ENCODE measurements around the gene GIMAP7.

DNA sequence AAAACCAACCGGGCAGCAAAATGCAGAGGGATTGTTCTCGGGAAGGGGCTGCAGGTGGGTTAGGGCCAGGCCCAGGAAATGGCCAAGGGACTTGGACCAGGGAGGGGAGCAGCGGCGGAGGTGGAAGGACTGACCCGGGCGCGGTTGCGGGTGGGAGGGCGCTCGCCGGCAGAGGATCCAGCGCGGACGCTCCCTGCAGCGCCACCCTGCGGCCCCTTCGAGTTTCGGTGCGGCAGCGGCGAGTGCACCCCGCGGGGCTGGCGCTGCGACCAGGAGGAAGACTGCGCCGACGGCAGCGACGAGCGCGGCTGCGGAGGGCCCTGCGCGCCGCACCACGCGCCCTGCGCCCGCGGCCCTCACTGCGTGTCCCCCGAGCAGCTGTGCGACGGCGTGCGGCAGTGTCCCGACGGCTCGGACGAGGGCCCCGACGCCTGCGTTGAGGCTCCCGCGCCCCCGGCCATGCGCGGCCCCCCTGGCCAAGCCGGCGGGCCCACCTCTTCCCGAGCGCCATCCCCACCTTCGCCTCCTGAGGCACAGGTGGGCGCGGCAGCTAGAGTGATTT lies 16.8 kb upstream of the ZNF467 start:
- PRO-cap = no peak

- PRO-cap = no peak
Measured at GRCh38 chr7:149854709-149855262, 16.6 kb downstream of the ZNF862 start.

GRCh38 chr7:149855263-149855826 lies 17.2 kb downstream of the ZNF862 start:
- PRO-cap = no peak

DNA sequence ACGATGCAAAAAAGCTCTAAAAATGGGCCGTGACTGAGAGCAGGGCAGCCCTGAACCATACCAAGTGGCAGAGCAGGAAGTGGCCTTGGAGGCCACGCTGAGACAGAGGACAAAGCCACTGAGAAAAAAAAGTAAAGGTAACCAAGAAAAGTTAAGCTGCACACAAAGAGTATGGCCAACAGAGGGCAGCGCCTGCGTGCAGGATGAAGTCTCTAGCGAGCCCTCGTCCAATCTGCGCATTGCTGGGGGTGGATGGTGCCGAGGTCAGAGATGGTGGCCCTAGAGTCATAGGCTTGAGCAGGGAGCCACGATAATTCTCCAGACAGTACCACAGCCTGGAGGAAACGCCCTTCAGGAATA lies 9.6 kb downstream of the ATP6V0E2 start:
- PRO-cap = no peak

DNA sequence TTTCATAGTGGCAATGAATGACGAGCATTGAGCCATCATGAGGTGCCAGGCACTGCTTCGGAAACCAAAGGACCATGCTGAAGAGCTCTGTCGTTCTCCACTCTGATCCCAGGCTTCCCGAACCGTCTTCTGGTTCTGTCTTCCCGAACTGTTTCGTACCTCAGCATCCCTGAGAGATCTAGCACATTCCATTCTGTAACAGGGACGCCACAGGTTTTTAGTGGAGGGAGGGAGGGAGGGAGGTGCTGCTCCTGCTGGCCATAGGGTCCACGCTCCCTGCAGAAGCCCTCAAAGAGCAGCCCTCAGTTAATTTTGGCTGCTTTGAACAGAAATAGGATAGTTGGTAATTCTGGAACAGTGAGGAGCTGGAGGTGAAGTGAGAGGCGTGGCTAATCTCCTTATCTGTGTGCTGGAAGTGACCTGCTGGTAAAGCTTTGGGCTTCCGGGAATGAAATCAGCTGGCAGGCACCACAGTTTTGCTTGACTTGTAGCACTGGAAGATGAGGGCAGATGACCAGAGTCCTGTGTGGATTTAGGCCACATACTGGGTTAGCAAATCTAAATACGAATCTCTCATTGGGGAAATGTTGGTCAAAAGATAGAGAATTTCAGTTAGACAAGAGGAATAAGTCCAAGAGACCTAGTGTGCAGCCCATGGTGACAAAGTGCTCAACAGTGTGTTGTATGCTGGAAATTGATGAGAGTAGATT lies 10.2 kb downstream of the ATP6V0E2 start:
- PRO-cap = no peak

- PRO-cap = no peak
Measured at GRCh38 chr7:150334930-150336232, 6.0 kb downstream of the RARRES2 start.

DNA sequence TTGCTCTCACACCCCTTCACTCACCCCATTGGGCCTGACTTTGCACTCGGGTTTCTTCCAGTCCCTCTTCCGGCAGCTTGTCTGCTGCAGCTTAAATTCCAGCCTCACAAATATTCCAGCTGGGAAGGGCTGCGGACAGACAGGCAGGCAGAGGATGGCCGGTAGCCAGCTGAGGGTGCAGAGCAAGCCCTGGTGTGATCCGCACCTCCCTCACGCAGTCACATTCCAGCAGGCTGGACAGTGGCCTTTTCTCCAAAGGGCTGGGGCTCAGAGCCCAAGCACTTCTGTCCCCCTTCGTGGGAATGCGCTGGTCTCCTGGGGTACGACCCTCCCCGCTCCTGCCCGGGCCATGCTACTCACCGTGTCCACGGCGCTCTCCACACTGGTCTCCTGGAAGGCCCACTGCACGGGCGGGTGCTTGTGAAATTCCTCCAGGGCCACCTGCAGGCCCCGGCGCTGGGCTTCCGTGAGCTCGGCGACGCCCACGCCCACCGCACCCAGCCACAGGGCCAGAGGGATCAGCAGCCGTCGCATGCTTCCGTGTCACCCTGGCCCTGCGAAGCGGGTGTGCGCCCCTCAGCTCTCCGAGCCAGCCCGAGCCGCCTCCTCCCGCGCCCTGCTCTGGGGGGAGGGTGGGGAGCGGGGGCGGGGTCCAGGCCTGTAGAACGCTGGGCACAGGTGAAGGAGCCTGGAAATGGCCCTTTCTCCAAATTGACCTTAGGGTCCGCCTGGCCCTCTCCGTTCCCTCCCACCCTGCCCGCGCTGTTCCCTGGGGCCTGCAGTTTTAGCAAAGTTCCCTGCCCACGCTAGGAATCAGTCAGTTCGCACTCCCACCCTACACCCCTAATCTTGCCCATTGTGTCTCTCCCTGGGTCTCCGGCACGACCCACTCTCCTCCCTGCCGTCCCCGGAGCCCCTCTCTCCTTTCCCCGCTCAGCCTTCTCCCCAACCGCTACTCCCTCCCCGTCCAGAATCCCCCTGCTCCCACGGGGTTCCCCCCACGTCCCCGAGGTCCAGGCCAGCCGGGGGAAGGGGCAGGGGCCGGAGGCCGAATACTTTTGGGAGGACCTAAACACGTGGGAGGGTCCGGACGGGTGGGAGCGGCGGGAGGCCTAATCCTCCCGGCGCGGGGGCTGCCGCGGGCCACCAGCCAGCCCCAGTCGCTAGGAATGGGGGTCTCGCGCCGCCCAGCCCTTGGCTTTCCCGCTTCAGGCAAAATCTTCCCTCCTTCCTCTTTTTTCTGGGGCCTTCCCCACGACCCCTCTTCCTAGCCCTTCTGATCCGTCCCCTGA lies 907 bp downstream of the RARRES2 start:
- PRO-cap = no peak

DNA sequence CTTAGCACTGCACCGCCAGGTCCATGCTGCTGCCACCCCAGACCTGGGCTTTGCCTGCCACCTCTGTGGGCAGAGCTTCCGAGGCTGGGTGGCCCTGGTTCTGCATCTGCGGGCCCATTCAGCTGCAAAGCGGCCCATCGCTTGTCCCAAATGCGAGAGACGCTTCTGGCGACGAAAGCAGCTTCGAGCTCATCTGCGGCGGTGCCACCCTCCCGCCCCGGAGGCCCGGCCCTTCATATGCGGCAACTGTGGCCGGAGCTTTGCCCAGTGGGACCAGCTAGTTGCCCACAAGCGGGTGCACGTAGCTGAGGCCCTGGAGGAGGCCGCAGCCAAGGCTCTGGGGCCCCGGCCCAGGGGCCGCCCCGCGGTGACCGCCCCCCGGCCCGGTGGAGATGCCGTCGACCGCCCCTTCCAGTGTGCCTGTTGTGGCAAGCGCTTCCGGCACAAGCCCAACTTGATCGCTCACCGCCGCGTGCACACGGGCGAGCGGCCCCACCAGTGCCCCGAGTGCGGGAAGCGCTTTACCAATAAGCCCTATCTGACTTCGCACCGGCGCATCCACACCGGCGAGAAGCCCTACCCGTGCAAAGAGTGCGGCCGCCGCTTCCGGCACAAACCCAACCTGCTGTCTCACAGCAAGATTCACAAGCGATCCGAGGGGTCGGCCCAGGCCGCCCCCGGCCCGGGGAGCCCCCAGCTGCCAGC lies 3.1 kb downstream of the REPIN1 start:
- PRO-cap = no peak

- PRO-cap = no peak
Measured at GRCh38 chr7:150404562-150405131, 829 bp upstream of the ENSG00000284691 start.

DNA sequence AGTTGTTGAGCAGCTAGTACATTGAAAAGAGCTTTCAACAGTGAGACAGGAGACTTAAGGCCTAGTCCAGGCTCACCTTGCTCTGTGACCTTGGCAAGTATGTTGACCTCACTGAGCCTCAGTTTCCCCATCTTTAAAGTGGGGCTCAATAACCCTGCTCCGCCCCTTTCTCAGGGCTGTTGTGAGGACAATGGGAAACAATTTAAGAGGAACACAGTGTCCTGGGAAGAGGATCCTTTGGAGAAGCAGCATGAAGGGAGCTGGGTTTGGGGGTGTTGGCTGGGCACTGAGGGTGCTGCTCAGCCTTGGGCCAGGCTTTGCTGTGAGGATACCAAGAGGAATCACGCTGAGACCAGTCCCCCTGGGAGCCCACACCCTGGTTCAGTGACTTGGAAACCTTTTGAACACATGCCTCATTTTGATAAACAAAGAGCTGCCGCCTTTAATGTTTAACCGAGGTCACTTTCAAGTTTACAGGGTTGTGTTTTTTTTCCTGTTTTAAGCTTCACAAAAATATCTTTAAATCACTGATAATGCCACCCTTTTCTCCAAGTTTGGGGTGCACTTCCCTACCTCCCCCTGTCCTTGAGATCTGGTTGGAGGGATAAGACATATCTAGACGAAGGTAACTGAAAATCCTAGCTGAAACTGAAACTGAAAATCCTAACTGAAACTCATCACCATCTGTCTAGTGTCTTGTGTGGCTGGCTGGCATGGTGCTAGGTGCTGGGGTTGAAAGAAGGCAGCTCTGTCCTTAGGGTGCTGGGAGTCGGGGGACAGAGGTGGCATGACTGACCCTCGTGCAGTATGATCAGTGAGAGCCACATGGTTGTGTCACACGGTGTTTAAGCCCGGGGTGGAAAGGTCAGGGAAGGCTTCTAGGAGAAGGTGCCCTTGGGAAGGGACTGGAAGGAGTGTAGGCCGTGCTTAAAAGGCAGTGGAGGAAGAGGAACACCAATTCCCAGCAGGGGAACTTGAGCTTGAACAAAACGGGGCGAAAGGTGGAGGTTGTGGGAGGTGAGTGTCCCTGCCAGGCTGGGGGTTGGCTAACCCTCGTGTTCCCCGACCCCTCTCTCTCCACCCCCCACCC lies 1.3 kb downstream of the ENSG00000284691 start:
- PRO-cap = no peak

GRCh38 chr7:150511087-150511435 lies 3.6 kb upstream of the GIMAP7 start:
- PRO-cap = no peak

- PRO-cap = no peak
Measured at GRCh38 chr7:150514716-150515561, at the start of gene GIMAP7. Gene GIMAP7, plus strand, starts transcription at chr7:150514872.

DNA sequence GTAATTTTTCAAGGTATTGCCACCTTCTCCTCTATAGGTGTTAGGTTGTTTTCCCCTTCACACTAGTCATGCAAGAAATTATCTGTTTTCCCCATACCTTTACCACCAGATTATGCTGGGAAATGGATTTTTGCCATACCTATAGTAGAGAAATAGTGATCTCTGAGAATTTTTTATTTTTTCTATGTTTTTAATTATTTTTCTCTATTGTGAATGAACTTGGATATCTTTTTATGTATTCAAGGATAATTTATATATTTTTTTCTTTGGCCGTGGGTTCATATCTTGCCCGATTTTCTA lies 3.5 kb downstream of the GIMAP7 start:
- PRO-cap = no peak

DNA sequence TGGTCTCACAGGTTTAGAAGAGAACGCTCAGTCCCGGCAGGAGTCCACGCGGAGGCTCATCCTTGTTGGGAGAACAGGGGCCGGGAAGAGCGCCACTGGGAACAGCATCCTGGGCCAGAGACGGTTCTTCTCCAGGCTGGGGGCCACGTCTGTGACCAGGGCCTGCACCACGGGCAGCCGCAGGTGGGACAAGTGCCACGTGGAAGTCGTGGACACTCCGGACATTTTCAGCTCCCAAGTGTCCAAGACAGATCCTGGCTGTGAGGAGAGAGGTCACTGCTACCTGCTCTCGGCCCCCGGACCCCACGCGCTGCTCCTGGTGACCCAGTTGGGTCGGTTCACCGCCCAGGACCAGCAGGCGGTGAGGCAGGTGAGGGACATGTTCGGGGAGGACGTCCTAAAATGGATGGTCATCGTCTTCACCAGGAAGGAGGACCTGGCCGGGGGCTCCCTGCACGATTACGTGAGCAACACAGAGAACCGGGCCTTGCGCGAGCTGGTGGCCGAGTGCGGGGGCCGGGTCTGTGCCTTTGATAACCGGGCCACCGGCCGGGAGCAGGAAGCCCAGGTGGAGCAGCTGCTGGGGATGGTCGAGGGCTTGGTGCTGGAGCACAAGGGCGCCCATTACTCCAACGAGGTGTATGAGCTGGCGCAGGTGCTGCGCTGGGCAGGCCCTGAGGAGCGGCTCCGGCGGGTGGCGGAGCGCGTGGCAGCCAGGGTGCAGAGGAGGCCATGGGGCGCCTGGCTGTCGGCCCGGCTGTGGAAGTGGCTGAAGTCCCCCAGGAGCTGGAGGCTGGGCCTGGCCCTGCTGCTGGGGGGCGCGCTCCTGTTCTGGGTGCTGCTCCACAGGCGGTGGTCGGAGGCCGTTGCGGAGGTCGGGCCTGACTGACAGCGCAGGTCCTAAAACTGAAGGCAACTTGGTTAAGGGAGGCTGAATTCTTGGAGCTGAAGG lies 3.9 kb downstream of the GIMAP1 start:
- PRO-cap = no peak

- PRO-cap = no peak
Measured at GRCh38 chr7:150748282-150748785, 11.1 kb downstream of the GIMAP5 start.

- PRO-cap = no peak
Measured at GRCh38 chr7:150768744-150769177, 31.4 kb downstream of the TMEM176B start.

- PRO-cap = no peak
Measured at GRCh38 chr7:150793684-150794330, 6.4 kb downstream of the TMEM176B start.

DNA sequence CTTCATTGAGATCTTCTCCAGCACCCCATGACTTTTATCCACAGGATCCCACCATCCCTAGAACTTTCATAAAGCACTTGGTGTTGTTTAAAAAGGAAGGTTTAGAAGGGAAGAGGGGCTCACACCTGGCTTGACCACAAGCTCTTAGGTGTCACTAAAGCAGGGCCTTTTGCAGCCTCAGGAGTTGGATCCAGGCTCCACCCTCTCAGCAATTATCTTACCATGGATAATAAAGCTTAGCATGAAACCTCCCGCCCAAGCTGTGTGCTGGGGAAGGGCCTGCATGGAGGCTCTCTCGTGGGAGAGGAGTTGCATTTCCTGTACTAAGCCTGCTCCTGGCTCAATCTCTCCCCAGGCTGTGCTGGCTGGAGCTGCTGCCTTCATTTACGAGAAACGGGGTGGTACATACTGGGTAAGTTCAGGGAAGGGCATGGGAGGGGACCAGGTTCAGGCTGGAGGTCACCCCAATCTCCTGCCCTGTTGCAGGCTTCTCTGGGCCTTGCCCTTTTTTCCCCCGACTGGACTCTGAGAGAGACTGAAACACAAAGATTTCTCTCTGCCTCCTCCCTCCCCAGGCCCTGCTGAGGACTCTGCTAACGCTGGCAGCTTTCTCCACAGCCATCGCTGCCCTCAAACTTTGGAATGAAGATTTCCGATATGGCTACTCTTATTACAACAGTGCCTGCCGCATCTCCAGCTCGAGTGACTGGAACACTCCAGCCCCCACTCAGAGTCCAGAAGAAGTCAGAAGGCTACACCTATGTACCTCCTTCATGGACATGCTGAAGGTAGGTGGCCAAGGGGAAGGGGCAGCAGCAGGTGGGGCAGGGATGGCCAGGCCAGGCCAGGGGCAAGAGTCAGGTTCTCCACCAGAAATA lies 2.7 kb downstream of the TMEM176A start:
- PRO-cap = no peak

GRCh38 chr7:150824196-150824843 lies 23.8 kb downstream of the TMEM176A start:
- PRO-cap = no peak

DNA sequence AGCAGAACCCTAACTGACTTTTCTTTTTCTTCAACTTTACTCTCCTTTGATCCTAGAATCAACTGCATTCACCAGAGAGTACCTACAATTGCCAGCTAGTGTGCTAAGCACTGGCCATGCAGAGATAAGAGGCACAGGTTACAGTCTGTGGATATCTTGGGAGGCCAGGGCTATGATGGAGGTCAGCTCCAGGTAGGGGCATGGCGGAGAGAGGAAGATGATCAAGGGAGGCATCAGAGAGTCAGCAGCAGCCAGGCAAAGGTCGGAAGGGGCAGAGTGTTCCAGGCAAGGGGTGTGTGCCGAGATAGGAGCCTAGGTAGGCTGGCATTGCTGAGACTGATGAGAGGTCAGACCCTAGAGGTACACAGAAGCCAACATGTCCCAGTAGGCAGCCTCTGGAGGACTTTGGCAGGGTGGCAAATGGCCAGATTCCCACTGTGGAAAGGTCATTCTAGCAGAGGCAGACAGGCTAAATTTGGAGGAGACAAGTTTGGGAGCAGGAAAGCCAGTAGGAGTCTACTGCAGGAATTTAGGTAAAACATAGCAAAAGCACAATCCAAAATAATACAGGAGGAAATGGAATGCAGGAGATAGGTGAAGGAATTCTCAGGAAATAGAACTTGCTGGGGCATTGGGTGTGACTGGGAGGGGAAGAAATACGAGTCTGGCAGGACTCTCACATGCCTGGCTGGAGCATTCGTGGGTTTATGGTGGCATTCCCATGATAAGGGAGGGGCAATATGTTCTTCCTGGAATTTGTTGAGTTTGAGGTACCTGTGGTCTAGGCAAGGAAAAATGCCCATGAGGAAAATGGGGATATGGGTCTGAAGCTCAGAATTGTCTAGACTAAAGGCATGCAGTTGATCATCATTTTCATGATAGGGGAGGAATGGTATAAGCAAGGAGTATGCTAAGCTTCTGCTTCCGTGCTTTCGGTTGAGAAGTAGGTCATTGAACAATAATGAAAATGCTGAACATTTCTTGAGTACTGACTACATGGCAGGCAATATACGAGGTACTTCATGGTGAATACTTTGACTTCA lies 25.7 kb downstream of the TMEM176A start:
- PRO-cap = no peak